Metastatic Liver Carcinoma in the Lung (tissue), 2 donors: Measurements from ENCODE around the genes TSPO2, OARD1 and MDFI.

GRCh38 chr6:39938223-39938693, 4.0 kb upstream of the MOCS1 start:
- PRO-cap, 2 experiments: no peak in any of the 2 experiments

- PRO-cap, 2 experiments: peak in 1 of 2 experiments; most common plus-strand start chr6:40523756 (in 1)
Observed at GRCh38 chr6:40523697-40524224, 63.4 kb downstream of the LRFN2 start.

DNA sequence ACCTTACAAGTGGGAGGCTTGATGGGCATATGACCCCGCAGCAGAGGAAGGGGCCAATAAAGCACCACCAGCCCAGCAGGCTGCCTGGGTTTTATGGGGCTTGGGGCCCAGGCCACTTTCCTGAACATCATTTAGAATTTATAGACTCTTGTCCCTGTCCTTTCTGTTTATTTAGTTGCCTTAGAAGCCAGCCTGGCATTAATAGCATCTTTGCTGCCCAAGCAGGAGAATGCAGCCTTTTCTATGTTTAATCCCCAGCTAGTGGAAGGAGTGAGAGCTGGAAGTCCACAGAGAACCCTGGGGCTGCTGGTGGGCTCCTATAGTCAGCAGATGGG, 14.7 kb downstream of the LRFN2 start:
- PRO-cap, 2 experiments: no peak in any of the 2 experiments

DNA sequence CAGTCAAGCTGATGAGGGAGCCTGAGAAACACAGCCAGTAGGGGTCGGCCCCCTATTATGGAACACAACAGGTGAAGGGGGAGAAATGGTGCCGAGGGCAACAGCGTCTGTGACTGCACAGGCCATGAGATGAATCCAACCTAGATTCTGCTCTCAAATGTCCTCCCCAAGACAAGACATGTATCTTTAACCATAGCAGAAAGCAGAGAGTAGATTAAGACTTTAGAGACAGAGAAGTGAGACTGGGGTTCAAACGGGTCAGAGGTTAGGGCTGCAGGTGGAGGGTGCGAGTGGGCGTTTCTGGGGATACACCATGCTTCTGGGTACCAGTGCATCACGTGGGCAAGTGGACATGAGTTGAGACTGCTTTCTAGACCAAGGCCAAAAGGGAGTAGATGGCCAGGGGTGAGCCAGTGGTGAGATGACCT, 156.3 kb upstream of the LRFN2 start:
- PRO-cap, 2 experiments: no peak in any of the 2 experiments

DNA sequence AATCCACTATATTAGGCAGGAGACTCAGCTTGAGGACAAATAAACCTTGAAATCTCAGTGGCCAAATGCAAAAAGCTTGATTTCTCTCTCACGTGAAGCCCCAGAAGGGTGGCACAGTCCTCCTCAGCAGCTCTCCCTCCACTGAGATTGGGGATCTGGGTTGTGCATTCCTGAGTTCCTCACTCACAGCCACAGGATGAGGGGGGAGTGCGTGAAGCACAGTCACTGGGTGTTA, 192.1 kb upstream of the LRFN2 start:
- PRO-cap, 2 experiments: no peak in any of the 2 experiments

DNA sequence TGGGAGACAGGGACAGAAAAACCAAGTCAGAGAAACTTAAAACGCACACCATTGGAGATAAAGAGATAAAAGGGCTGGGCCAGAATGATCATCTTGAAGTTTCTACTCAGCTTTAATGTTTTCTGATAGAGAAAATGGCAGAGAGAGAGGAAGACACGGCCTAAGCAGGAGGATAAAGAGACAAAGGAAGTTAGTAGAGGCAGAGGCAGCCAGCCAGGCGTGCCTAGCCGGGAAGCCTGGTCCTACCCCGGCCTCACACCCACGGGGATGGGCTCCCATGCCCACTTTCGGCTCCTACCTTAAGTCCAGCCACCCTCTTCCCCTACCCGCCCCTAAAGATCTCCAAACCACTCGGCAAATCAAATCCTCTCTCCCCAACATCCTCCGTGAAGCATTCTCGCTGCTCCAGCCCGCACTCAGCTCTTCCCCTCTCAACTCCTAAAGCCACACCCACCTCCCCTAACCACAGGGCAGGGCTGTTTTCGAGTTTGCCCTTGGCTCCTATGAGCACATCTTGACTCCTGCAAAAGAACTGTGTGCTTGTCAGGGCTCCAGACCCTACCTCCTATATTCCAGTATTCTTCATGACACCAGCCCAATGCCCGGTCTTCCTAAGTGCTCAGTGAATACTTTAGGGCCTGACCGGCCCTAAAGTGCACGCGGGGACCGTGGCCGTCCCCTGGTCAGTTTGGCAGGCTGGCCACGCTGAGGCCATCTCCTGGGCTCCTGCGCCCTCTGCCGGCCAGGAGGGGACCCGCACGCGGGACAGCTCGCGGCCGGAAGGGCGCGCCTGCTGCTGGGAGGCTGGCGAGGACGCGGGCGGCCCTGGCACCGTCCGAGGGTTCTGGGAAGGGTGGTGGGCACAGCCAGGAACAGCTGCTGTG, 11.4 kb downstream of the UNC5CL start:
- PRO-cap, 2 experiments: peak in 1 of 2 experiments; most common plus-strand start position 847 of the sequence (in 1)

- PRO-cap, 2 experiments: no peak in any of the 2 experiments
Observed at GRCh38 chr6:41041157-41041594, 1.1 kb upstream of the TSPO2 start.

DNA sequence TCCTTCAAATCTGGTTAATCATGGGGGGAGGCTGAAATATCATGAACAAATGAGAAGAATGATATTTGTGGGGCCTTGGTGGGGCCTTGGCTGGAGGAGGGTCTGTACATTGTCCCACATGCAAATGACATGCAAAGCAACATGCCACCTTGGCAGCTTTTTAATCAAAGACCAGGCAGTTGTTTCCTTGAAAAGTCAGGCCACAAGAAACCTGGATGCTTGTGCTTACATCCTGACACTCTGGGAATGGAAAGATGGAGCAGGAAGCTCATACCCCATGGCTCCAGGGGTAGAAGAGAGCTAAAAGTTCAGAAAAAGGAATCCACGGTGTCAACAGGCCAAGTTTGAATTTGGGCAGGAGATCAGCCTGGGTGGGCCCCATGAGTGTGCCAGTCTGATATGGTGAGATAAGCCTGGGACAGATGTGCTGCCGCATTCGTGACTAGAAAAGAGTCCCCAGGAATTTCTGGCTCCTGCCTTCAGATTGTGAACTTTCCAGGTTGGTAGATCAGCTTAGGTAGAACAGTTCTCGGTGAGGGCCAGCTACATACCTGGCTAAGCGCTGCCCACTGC, at the start of gene TSPO2:
TSS of gene TSPO2 (plus strand) at position 421 of the 573 bp plus-strand sequence.
- PRO-cap, 2 experiments: no peak in any of the 2 experiments

GRCh38 chr6:41060129-41060539, 7.1 kb downstream of the APOBEC2 start:
- PRO-cap, 2 experiments: no peak in any of the 2 experiments

GRCh38 chr6:41072181-41072707, at the start of gene OARD1:
OARD1 (minus strand) TSS chr6:41072356.
- PRO-cap, 2 experiments: peak in 2 of 2 experiments; most common minus-strand start chr6:41072336 (in 1)

DNA sequence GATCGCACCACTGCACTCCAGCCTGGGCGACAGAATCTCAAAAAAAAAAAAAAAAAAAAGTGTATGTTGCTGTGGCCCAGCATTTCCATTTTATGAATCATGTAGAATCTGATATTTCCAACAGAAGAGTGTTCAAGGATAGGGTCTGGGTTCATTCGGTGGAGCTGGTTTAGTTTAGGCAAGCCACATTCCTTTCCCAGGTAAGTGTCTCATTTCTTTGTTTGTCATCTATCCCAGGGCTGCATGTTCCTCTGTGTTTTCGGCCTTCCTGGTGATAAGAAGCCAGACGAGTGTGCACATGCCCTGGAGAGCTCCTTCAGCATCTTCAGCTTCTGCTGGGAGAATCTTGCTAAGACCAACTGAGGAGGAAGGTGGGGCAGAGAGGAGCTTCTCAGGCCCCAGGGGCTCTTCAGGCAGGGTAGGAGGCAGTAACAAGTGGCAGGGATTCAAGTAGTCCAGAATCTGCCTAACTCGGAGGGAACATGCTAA, 38.3 kb downstream of the NFYA start:
- PRO-cap, 2 experiments: no peak in any of the 2 experiments

GRCh38 chr6:41318435-41319235, 16.8 kb upstream of the NCR2 start:
- PRO-cap, 2 experiments: no peak in any of the 2 experiments

GRCh38 chr6:41374985-41375682, 39.7 kb downstream of the NCR2 start:
- PRO-cap, 2 experiments: no peak in any of the 2 experiments

- PRO-cap, 2 experiments: no peak in any of the 2 experiments
Observed at GRCh38 chr6:41456607-41457304, 89.4 kb upstream of the FOXP4 start.

DNA sequence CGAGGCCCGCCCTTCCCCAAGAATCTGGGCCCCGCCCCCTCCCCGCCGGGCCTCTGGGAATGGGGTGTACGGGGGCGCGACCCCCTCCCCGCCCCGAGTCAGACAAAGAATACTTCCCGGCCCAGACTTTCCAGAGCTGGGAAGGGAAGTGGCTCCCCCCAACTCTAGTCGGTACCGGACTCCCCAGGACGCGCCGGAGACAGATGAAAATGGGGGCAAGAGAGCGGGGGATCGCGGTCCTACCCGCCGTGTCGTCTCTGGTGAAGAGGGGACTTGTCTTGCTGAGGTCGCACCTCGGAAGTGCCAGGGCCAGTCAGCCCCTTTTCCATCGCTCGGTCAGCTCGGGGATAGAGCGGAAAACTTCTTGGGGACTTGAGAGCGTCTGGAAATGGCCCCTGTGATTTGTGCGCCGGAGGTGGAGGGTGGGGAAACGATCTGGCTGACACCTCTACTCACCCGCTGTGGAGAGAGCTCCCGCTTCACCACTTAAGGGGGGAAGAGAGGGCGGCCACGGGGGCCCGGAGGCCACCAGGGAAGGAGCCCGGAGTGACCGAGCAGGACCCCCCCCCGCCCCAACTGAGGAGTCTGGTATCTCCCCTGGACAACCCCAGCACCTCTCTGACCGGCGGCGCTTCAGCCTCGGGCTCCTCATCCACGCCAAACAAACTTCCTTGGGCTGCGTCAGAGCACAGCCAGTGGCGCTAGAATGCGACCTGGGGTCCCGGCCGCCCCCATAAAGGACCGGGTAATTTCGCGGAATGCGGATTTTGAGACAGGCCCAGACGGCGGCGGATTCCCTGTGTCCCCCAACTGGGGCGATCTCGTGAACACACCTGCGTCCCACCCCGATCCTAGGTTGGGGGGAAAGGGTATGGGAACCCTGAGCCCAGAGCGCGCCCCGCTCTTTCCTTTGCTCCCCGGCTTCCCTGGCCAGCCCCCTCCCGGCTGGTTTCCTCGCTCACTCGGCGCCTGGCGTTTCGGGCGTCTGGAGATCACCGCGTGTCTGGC, 1.3 kb downstream of the FOXP4 start:
- PRO-cap, 2 experiments: no peak in any of the 2 experiments

- PRO-cap, 2 experiments: no peak in any of the 2 experiments
Observed at GRCh38 chr6:41551139-41551885, 5.1 kb downstream of the FOXP4 start.

- PRO-cap, 2 experiments: no peak in any of the 2 experiments
Observed at GRCh38 chr6:41585372-41585796, 39.2 kb downstream of the FOXP4 start.

- PRO-cap, 2 experiments: no peak in any of the 2 experiments
Observed at GRCh38 chr6:41589420-41590379, 43.5 kb downstream of the FOXP4 start.

DNA sequence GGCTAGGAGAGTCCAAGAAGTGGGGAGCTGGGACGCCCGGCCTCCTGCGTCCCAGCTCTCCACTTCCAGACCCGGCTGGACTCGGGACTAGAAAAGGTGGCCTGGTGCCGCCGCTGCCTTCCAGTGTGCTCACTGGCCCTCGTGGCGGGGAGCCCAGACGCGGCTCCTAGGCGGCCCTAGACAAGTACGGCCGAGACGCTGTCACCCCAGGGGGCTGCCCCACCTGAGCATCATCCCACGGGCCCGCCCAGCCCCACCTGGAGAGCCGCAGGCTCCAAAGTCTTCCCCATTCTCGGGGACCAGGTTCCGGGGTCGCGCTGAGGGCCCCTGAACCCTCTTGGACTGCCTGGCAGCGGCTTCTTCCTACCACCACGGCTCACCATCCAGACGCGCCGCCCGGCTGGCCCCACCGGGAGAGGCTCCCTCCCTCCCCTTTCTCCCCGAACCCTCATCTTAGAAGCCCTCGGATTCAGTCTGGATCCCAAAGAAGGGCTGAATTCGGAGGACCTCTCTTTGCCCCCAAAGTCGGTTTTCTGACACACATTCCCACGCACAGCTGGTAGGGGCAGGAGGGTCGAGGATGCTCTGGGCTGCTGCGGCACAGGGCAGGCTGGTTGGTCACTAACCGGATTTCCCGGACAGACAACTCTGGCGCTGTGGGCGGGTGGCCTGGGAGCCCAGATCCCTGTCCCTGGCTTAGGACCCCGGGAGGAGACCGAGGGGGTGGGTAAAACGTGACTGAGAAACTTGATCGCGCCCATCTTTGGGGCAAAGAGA, 788 bp upstream of the MDFI start:
- PRO-cap, 2 experiments: no peak in any of the 2 experiments

DNA sequence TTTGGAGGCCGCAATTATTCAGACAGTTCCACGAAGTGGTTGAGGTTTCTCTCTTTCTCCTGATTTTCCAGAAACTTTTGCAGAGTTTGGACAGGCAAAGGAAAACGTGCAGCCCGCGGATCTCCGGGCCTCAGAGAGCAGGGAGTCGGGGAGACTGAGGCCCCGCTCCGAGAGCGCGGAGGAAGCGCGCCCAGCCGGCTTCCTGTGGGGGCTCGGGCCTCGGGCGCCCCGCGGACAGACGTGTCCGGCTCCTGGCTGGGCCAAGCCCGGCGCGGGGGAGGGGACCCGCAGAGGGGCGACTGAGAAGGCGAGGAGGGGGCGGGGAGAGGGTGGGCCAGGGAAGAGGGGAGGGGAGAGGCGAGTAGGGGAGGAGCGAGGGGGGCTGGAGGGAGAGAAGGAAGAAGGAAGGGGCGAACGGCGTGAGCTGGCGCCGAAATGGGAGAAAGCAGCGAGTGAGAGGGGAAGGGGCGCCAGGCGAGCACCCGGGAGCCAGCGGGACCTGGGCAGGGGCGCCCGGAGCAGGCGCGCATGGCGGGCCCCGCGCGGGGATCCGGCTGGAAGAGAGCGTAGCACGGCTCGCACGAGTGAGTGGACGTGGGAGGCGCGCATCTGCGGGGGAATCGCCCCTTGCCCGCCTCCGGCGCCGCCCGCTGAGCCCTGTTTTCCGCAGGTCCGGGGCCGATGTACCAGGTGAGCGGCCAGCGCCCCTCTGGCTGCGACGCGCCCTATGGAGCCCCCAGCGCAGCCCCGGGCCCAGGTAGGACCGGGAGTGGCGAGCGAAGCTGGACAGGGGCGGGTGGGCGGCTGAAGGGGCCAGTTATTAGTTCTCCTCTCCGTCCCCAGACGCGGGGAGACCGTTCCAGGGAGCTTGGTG, at the start of gene MDFI:
TSS of gene MDFI (plus strand) at position 400 of the 874 bp plus-strand sequence.
- PRO-cap, 2 experiments: peak in 2 of 2 experiments; most common plus-strand start position 395 of the sequence (in 2); most common minus-strand start position 192 of the sequence (in 1)